HTR-8/SVneo (cell line): ENCODE results near the genes RNF138, GAREM1 and MAPRE2.

DNA sequence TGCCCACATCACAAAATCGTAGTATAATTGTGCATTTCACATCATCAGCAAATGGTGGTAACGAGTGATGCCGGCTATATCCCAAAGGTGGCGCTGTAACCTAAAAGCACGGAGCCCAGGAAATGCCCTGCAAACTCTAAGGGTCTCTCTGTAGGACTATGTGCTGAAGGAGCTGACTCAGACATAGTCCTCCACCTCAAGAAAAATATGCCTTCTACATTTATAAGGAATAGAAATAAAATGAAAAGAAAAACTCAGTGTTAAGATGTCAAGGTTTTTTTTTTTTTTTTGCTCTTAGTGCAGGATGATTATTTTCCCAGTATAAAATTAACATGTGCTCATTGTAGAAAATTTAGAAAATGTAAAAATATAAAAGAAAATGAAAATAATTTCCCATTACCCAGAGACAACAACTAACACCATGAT is 23.0 kb upstream of the DSG3 start:
- RRBS = no CpG with 5 or more reads among the region's 5 CpGs

- RRBS = no CpG with 5 or more reads among the region's 7 CpGs
Measured at GRCh38 chr18:31426708-31427493, 20.6 kb upstream of the DSG3 start.

DNA sequence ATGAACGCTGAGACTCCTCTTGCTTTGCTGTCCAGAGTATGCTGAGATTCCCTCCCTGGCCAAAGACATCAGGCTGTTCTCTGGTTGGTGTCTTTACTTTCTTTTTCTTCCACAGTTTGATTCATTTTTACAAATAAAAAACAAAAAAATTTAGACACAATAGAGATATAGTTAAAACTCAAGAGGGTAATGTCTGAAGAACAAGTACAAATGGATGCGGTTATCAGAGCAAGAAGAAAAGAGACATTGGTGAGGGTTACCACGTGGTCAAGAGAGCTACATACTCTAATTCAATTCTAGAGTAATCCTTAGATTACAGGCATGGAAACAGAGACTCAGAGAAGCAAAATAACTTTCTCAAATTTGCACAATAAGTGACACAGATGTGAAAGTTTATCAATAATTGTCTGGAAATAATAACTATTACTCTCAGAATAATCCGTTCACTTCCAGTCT is 17.9 kb upstream of the DSG2 start:
- RRBS = no CpG with 5 or more reads among the region's 4 CpGs

DNA sequence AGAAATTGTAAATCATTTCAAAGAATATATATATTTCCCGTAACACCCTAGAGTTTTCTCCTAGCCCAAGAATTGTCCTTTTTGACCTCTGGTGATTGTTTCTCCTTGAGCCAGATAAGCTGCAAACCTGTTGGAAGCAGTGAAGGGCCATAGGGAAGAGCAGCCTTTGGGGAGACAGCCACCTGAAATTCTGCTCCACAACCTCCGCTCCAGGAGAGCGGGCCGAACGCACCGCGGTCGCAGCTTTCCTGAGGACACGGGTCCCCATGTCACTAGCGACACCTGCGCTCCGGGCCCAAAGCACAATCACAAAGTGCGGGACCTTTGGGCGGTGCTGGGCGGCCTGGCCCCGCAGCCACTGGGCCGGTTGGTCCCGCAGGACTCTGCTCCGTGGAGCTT is 593 bp upstream of the DSG2 start:
- RRBS = 95% methylated on average over 6 of the region's 19 CpGs

DNA sequence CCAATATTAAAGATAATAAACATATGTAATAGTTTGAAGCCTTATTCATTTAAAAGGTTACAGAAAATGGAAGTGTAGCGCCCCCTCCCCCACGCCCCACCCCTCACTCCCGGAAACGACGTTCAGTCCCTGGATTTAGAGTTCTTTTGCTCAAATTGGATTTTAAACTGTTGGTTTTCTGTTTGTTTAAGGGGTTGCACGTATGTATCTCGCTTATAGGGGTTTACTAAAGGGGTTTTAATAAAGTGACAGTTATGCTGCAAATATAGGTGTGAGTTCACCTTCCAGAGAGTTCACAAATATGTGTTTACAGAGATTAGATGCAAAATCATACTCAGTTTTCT is 904 bp downstream of the DSG2 start:
- RRBS = no CpG with 5 or more reads among the region's 7 CpGs

GRCh38 chr18:31520596-31521336 is 22.8 kb downstream of the DSG2 start:
- RRBS = no CpG with 5 or more reads among the region's 5 CpGs

- RRBS = no CpG with 5 or more reads among the region's 1 CpG
Measured at GRCh38 chr18:31622613-31623071, 31.0 kb downstream of the TTR start.

GRCh38 chr18:32091536-32092587 is at the start of gene RNF138:
Gene RNF138 (plus strand): TSS chr18:32091874.
- RRBS = 2% methylated on average over 38 of the region's 96 CpGs

- RRBS = no CpG with 5 or more reads among the region's 36 CpGs
Measured at GRCh38 chr18:32286890-32288229, 97.5 kb downstream of the MEP1B start.

DNA sequence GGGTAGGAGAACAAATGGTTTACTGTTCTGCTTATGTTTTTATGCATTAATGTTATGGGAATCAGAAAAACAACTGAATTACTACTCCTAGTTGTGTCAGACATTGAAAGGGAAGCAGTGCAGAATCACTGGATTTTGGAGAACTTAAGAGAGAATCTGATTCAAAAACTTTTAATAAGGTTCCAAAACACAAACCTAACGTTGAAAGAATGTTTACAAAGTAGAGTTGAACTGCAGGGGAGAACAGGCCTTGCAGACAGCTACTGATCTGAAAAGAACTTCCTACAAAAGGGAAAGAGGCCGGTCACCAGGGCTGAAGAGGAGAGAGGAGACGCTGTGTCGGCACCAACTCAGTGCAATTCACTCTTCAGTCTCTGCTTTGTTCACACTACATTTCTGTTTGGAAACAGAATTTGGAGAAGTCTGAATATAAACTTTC is 124.1 kb downstream of the GAREM1 start:
- RRBS = no CpG with 5 or more reads among the region's 4 CpGs

- RRBS = 1% methylated on average over 32 of the region's 96 CpGs
Measured at GRCh38 chr18:32470575-32471452, at the start of gene GAREM1. Gene GAREM1 (minus strand): TSS chr18:32470882.

DNA sequence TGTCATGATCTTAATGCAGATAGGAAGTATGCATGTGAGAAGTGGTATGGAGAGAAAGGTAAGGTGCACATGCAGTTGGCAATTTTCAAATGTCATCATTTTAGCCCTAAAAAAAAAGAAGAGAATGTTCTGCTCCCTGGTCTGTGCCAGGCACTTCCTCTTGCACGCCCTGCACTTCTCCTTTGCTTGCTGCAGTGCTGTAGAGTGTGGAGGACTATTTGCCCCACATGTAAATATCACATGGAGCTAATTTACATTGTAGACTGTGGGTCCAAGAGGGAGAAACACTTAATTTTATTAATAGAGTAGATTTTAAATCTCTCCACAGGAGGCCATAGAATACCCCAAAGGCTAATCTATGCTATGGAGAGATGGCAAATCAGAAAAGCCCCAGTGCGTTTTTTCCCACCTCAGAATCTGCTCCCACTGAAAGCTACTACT is 137.0 kb upstream of the KLHL14 start:
- RRBS = no CpG with 5 or more reads among the region's 2 CpGs

GRCh38 chr18:34738437-34739021 is 28.4 kb downstream of the DTNA start:
- RRBS = no CpG with 5 or more reads among the region's 7 CpGs

DNA sequence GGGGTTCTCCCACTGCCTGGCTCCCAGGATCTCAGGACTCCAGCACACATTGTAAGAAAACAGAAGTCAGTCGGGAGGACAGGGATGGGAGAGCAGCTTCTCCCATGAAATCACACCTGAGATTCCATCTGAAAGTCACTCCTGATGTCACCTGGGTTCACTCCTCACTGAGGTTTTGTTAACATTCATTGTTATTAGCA is 64.1 kb downstream of the DTNA start:
- RRBS = no CpG with 5 or more reads among the region's 1 CpG

- RRBS = no CpG with 5 or more reads among the region's 4 CpGs
Measured at GRCh38 chr18:34822031-34822609, 112.0 kb downstream of the DTNA start.

DNA sequence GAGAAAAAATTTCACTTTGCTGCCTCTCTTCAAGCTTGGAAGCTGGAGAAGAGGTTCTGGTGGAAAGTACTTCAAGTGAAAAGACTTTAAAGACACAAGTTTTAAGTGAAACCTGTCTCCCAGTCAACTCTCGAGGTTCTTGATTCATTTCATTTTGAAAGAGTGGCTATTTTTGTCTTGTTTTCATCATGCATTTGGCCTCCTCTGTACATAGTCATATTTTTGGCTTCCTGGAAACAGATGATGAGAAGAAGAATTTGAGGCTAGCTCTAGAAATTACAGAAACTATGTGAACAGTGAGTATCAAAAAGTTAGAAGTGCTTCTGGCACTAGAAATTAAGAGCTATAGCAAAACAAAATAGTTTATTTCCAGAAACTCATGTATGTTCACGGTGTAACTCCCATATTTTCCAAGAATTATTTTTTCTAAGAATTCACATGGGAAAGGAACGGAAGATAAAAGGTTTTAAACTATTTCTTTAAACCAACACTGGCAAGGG is 124.9 kb downstream of the DTNA start:
- RRBS = no CpG with 5 or more reads among the region's 3 CpGs

DNA sequence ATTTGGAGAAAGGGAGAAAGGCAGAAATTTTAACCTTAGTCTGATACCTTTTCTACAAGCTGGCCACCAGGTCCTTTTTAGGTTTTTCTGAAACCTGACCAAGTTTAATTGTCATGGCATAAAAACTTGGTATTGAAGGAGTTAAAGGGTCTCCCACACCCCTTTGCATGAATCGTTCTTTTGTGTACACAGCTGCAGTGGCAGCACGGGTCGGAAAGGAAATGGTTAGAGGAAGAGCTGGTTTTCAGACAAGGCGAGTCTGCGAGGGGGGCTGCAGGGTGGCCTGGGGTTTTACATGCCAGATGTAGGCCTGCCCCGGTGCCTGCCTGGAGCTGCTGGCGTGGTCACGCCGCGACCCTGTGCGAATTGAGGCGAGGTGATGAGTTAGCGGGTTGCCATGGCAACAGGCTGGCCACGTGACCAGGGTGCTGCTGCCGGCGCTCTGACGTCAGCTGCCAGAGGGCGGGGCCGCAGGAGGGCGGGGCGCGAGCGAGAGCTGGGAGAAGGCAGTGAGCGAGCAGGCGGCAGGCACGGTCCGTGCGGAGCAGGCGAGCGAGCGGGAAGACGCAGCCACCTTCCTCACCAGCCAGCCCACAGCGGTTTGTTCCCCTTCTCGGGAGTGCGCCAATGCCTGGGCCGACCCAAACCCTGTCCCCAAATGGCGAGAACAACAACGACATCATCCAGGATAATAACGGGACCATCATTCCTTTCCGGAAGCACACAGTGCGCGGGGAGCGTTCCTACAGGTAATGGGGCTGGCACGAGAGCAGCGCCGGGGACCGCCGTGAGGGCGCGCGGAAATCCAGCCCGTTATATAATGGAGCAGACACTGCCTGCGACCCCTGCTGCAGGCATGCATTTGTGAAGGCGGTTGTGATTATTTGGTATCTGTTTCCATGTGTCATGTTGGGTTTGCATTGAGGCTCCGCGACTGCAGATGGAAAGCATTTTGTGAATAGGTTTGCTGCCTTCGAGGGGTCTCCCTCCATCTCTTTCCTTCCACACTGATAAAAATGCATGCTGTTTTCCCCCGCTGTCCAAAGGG is at the start of gene MAPRE2:
TSS of gene MAPRE2 (plus strand) at position 501 of the 1,048 bp plus-strand sequence.
- RRBS = 2% methylated on average over 13 of the region's 58 CpGs

DNA sequence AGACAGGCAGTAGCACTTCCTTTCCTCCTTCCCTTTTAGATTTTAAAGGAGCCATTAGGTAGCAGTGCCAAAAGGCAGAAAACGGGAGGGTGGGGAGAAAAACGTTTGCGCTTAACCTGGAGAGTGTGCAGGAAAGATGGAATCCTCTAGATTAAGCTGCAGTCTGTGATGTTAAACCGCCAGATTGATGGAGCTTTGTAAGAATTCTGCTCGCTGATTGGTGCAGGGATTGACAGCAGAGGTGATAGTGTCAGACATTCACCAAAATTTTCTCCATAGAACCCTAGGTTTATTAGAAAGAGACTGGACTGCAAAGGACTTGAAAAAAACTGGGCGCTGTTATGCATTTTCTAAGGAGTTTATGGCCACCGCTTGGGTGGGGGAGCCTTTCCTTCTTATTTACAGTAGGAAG is 754 bp downstream of the MAPRE2 start:
- RRBS = no CpG with 5 or more reads among the region's 7 CpGs

GRCh38 chr18:35046420-35047101 is 5.3 kb downstream of the MAPRE2 start:
- RRBS = no CpG with 5 or more reads among the region's 4 CpGs

- RRBS = no CpG with 5 or more reads among the region's 6 CpGs
Measured at GRCh38 chr18:35075121-35075758, 34.0 kb downstream of the MAPRE2 start.